Colon Carcinoma Metastatic in the Brain (tissue), 2 donors: ENCODE results near the genes C1orf198 and GNPAT.

DNA sequence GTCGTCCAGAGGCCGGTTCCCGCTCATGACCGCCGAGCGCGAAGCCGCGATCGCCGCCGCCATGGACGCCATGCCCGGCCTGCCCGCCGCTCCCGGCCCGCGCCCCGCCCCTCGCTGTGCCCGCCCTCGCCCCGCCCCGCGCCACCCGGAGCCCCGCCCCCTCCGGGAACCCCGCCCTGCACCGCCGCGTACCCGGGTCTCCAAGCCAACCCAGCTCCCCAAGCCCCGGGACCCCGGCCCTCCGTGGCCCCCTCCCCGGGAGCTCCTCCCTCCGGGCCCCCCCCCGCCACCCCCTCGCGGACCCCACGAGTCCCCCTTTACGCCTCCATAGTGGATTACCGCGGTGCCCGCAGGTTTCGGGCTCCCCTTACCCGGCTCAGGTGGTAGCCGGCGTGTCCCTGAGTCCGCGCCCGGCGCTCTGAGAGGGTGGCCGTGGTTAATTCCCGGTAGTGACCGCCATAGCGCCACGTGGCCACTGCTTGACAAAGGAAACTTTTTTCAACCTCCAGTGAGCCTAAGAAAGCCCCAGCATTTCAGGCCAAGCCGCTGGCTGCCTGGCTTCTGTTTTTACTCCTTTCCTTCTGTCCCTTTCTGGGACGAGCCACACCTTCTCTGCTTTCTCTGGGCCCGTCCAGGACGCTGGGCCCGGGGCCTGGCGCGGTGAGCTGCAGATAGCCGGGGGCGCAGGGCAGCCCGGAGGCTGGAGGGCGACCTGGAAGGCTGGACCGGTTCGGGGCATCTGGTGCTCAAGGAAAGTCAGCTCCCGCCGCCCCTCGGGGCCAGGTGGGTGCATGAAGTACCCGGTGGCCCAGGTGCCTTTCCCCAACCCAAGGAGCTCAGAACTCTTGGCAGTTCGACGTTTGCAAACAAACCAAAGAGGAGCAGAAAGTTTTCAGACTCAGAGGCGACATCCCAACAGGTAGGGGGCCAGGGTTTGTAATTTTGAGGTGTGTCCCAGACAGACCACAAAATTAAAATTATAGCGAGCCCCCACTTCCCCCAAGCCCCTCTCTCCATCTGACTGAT lies at the start of gene C1orf198:
TSS of gene C1orf198 (minus strand) at position 81 of the 1,026 bp plus-strand sequence.
- PRO-cap, 2 experiments = peak in 2 of 2 experiments; most common plus-strand start position 181 of the sequence (in 2); most common minus-strand start position 91 of the sequence (in 1)

- PRO-cap, 2 experiments = peak in 2 of 2 experiments; most common plus-strand start chr1:231241223 (in 2); most common minus-strand start chr1:231241179 (in 2)
Measured at GRCh38 chr1:231240991-231241949, at the start of gene GNPAT. GNPAT (plus strand) TSS chr1:231241212.

DNA sequence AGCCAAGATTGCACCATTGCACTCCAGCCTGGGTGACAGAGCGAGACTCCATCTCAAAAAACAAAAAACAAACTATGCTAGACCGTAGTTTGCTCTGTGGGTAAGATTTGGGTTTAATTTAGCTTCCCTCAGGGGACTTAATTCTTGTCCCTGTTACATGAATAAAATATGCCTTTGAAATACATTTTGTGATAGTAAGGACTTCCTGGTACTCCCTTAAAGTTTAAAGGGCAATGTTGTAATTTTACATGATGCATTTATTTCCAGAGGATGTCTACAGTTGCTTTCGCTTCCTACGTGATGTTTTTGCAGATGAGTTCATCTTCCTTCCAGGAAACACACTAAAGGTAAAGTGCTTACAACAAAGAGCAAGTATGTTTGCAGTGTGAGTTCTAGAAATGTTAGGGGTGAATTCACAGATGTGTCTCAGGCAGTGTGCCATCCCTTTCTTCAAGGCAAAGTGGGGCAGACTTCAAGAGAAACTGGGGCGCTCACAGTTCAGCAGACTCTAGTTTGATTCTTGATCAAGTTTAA lies 31.1 kb downstream of the GNPAT start:
- PRO-cap, 2 experiments = no peak in any of the 2 experiments

GRCh38 chr1:231831983-231832884 lies 205.6 kb downstream of the DISC1 start:
- PRO-cap, 2 experiments = no peak in any of the 2 experiments

GRCh38 chr1:231986912-231987634 lies 360.5 kb downstream of the DISC1 start:
- PRO-cap, 2 experiments = no peak in any of the 2 experiments

GRCh38 chr1:232322144-232322777 lies 307.7 kb downstream of the SIPA1L2 start:
- PRO-cap, 2 experiments = no peak in any of the 2 experiments

- PRO-cap, 2 experiments = no peak in any of the 2 experiments
Measured at GRCh38 chr1:232473259-232473550, 156.7 kb downstream of the SIPA1L2 start.

- PRO-cap, 2 experiments = no peak in any of the 2 experiments
Measured at GRCh38 chr1:232624819-232625163, 5.1 kb downstream of the SIPA1L2 start.

DNA sequence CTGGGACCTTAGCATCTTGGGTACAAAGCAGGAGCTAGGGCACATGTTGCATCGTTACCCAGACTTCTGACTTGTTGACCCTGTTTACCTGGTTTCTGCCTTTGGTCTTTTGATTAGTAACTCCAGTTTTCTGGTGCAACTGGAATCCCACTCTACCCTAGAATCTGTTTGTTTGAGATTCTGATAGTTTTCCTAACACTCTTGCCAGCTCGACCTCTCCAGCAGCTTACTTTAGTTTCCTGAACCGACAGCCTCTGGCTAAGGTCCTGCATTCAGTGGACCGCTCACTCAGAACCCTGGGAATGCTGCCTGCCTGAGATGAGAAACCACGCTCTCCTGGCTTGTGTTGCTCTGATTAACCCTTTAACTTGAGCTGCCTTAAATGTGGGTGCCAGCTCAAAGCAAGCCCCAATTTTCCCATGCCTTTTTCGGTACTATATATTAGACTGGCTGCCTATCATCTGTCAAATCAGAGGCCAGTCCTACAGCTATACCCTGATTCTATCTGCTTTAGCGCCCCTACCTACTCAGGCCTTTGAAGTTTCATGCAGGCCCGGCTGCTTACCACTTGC lies 45.3 kb upstream of the SIPA1L2 start:
- PRO-cap, 2 experiments = no peak in any of the 2 experiments

GRCh38 chr1:232977921-232978352 lies 27.5 kb downstream of the NTPCR start:
- PRO-cap, 2 experiments = no peak in any of the 2 experiments

GRCh38 chr1:233490524-233491007 lies 123.3 kb upstream of the KCNK1 start:
- PRO-cap, 2 experiments = no peak in any of the 2 experiments

DNA sequence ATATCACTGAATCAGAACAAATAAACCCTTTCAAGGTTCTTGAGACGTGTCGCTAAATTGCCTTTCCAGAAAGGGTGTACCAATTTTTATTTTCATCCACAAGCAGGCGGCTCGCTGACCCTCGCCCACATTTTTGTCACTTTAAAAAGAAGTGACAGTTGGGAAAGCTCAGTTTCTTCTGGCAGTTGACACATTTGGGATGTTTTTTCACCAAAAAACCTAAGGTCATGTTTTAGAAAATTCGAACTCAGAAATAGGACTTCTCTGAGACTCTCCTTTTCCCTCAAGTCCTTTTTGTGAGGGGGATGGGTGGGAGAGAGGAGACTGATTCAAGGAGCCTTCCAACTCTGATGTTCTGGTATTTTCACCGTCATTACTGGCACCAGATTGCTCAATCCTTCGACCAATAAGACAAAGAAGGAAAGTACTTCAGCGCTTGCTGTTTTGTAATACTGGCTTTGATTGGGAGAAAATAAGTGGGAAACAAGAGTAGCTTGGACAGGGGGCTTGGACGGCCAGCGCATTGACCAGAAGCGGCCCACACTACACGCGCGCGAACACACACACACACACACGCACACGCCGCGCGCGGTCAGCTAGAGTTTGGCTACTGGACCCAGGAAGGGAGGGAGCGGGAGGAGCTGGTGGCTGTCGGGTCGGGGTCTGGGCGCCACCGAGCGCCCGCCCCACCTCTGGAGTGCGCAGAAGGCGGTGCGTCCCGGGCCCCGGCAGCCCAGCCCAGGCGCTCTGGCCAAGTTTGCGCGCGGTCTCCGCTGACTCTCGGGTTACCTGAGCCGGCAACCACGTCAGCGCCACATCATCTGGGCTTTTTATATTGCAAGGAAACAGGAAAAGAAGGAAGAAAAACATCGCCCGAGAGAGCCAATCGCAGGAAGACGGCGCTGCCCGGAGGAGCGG lies 531 bp upstream of the KCNK1 start:
- PRO-cap, 2 experiments = peak in 2 of 2 experiments; most common plus-strand start position 702 of the sequence (in 2); most common minus-strand start position 749 of the sequence (in 2)

DNA sequence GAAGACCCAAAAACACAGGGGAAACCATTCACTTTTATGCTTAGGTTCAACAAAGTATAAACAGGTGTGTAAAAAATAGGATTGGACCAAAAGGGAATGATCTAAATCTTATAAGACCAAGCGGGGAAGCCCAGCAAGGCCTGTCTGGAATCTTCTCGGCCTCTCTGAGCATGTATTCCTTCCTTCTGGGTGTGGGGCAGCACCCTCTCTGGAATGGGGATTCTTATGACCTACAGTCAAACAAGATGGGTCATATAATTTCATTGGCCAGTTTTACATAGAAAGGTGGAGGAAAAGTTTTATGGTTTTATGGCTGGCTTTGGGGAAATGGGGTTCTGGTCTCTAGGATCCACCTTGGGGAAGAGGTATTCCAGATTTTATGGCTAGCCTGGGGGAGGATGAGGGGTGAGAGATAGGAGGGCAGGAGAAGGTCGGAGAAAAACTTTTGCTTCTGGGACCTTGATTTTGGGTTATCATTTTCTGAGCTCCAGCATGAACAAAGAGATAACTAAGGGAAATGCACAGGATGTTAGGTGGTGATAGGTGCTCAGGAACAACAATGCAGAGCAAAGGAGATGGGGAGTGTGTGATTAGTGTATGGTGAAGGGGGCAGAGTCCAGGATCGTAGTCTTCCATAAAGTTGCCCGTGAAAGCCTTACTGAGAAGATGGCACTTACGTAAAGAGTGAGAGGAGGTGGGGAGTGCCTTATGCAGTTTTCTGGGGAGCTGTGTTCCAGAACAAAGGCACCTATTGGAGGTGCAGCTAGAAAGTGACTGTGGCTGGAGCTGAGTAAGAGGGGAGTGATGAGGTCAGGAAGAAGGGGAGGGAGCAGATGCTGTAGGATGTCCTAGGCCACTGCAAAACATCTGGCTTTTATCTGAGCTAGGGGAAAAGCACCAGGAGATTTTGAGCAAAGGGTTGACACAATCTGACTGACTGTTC lies 11.5 kb downstream of the KCNK1 start:
- PRO-cap, 2 experiments = no peak in any of the 2 experiments

GRCh38 chr1:233668776-233669382 lies 55.0 kb downstream of the KCNK1 start:
- PRO-cap, 2 experiments = no peak in any of the 2 experiments

GRCh38 chr1:233707158-233708239 lies 93.6 kb downstream of the KCNK1 start:
- PRO-cap, 2 experiments = no peak in any of the 2 experiments

DNA sequence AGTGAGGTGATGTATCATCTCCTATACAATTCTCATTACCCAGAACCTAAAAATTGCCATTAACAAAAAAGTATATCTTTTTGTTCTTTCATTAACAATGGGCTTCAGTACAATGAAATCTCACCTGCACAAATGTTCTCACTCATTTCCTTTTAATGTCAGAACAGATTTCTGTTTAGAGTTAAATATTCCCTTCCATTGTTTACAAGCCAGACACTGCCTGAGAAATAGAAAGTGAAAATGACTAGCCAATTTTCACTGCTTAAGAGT lies 27.4 kb downstream of the COA6 start:
- PRO-cap, 2 experiments = no peak in any of the 2 experiments

- PRO-cap, 2 experiments = no peak in any of the 2 experiments
Measured at GRCh38 chr1:234509438-234509648, 30.4 kb upstream of the TARBP1 start.

- PRO-cap, 2 experiments = no peak in any of the 2 experiments
Measured at GRCh38 chr1:234520657-234521265, 41.8 kb upstream of the TARBP1 start.

GRCh38 chr1:234532384-234533051 lies 53.5 kb upstream of the TARBP1 start:
- PRO-cap, 2 experiments = no peak in any of the 2 experiments

DNA sequence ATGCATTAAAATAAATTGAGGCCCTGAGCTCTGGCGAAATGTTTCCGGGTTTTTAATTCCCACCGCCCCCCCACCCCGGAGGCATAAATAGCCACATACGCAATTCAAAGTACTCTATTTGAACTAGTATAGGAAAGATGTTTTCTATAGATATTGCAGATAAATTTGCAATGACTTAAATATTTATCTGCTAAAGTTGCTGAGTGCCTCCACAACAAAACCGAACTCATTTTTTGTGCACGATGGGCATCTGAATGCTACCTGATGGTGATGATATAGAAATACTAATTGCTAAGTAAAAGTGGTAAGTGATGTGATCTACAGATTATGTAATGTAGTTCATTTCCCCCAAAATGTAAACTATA lies 8.6 kb downstream of the IRF2BP2 start:
- PRO-cap, 2 experiments = no peak in any of the 2 experiments